Rectum (tissue), 1 donor: ENCODE measurements around a stretch of chr17.

- PRO-cap = no peak
These were observed 43.3 kb downstream of the TBCD start for GRCh38 chr17:82795234-82795549.

- PRO-cap = bidirectional peak, plus-strand start at chr17:82799790, minus-strand start at chr17:82799680
These were observed 40.3 kb downstream of the ZNF750 start for GRCh38 chr17:82799435-82799925.

GRCh38 chr17:82804558-82805460 is 35.0 kb downstream of the ZNF750 start:
- PRO-cap = unidirectional peak, minus-strand start at chr17:82805028

- PRO-cap = no peak
These were observed 31.4 kb upstream of the ZNF750 start for GRCh38 chr17:82870889-82871886.

GRCh38 chr17:82900451-82901415 is 60.9 kb upstream of the ZNF750 start:
- PRO-cap = no peak

GRCh38 chr17:82931588-82931956 is 91.8 kb upstream of the ZNF750 start:
- PRO-cap = no peak

DNA sequence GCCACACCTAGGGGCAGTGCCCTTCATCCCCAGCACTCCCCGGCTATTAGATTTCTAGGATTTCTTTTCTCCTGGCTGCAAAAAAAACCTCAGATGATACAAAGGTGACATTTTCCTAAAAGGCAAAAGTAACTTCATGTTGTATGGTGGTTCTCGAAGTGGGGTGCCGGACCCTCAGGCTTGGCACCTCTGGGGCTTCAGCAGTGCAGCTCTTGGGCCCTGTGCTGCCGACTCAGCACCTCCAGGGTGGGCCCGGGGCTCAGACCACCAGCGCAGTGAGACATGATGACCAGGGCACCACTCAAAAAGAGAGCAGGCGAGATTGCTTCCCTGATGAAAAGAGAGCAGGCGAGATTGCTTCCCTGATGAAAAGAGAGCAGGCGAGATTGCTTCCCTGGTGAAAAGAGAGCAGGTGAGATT is 98.6 kb upstream of the ZNF750 start:
- PRO-cap = no peak

DNA sequence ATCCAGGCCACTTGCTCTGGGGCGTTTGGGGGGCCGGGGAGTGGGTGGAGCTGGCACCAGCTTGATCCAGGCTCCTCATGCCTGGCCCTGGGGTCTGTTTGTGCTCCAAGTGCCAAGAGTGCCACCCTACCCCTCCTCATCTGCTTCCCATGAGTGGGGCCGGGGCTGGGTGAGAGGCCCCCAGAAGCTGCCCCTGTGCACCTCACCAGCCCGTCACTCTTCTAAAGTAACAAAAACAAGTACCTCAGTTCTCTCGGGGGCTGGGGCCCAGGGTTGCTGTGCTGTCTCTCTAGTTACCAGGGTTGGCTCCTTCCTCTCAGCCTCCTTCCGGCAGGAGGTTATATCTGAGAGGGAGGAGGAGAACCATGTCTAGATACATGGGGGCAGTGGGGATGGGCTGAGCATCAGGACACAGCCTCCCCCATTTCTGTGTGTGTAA is 101.9 kb upstream of the ZNF750 start:
- PRO-cap = no peak

DNA sequence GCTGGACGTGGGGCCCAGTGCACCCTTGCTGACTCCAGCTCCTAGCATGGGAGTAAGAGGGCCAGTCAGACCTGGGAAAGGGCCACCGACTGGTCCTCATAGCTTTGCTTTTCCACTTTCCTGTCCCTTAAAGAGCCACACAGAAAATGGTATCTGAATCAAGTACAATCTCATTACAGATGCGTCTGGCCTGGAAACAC is 69.4 kb downstream of the METRNL start:
- PRO-cap = no peak

- PRO-cap = no peak
These were observed 103.4 kb downstream of the METRNL start for GRCh38 chr17:83182729-83183235.

- PRO-cap = bidirectional peak, plus-strand start at chr17:83192534, minus-strand start at chr17:83192368
These were observed 113.0 kb downstream of the METRNL start for GRCh38 chr17:83192251-83192872.